GM12891 (cell line): ENCODE results near the genes CD24, BEND3 and OSTM1.

DNA sequence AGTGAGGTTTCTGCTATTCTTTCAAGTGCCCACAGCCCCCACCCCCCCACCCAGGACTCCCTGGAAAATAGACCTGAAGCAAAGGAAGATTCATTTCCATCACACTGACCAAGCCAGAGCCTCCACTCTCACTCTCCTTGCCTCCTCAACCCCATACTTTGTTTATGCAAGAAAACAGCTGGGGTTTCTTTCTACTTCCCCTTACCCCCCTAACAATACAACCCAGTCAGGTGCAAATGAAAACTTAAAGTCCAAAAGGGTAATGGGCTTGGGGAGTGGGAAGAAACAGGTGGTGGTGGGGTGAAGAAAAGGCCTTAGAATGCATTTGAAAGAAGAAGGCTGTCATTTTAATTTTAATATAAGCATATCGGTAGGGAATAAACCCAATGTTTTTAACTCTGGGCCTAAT is 14.4 kb downstream of the RTN4IP1 start:
- RRBS: no CpG with 5 or more reads among the region's 1 CpG

- RRBS: no CpG with 5 or more reads among the region's 12 CpGs
These were observed 153.3 kb downstream of the QRSL1 start for GRCh38 chr6:106782569-106783221.

- RRBS: no CpG with 5 or more reads among the region's 5 CpGs
These were observed 115.9 kb downstream of the CD24 start for GRCh38 chr6:106858479-106859272.

DNA sequence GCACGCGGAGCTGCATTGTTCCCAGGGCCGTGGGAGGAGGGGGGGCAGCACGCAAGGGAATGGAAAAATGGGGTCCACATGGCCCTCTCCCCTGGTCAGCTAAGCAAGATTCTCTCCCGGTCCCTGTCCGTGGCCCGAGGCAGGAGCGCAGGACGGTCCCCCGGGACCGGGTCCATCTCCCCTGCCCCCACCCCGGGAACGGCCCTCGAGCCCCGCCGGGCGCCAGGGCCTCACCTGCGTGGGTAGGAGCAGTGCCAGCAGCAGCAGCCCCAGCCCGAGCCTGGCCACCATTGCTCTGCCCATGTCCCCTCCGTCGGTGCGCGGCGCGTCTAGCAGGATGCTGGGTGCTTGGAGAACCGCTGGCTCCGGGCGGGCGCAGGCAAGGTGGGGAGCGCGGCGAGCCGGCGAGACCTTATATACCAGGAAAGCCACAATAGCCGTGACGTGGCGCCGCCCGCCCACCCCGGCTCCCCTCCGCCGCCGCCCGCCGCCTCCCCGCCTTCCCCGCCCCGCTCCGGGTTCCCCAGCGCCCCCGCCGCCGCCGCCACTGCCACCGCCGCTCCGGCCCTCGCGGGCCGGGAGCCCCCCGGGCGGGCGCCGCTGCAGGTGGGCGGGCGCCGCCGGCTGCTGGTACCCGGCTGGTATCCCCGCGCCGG is at the start of gene CD24:
TSS of gene CD24 (minus strand) at position 386 of the 656 bp plus-strand sequence.
- RRBS: no CpG with 5 or more reads among the region's 72 CpGs

- RRBS: no CpG with 5 or more reads among the region's 4 CpGs
These were observed 1.8 kb upstream of the CD24 start for GRCh38 chr6:106976394-106976755.

GRCh38 chr6:107115197-107116135 is at the start of gene BEND3:
Gene BEND3 (minus strand): TSS chr6:107115515.
- RRBS: 1% methylated on average over 46 of the region's 111 CpGs

DNA sequence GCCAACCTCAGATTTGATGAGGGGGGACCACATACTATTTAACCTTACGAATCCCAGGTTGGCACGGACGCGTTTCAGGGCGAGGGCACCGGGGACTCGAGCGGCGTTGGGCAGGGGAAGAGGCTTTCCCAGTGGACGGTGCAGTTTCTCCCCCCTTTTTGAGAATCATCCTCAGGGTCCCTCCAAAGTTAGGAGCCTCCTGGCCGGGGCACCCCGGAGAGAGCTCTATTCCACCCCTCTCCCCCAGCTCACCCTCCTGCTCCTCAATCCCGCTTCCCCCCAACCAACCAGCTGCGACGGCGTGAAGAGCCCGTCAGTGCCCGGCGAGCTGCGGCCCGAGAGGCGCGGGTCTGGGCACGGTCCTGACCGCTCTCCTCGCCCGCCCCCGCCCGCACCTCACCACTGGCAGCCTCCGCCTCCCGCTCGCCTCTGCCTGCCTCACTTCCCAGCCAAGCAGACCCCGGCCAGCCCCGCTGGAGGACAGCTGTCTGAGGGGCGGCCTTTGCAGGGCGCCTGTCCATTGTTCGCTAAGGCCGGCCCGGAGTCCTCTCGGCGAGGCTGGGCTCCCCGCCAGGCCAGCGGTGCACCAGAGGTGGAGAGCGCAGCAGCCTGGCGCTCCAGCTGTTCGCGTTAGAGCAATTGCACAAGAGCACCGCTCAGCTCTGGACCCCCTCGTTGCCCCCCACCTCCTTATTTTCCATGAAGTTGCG is 1.1 kb downstream of the SOBP start:
- RRBS: 6% methylated on average over 3 of the region's 50 CpGs

GRCh38 chr6:107653135-107653754 is 163.3 kb downstream of the SOBP start:
- RRBS: no CpG with 5 or more reads among the region's 10 CpGs

- RRBS: no CpG with 5 or more reads among the region's 3 CpGs
These were observed 82.9 kb downstream of the SCML4 start for GRCh38 chr6:107741179-107741692.

- RRBS: no CpG with 5 or more reads among the region's 6 CpGs
These were observed 7.2 kb downstream of the SCML4 start for GRCh38 chr6:107816751-107817529.

GRCh38 chr6:107819901-107820946 is 3.9 kb downstream of the SCML4 start:
- RRBS: no CpG with 5 or more reads among the region's 19 CpGs

DNA sequence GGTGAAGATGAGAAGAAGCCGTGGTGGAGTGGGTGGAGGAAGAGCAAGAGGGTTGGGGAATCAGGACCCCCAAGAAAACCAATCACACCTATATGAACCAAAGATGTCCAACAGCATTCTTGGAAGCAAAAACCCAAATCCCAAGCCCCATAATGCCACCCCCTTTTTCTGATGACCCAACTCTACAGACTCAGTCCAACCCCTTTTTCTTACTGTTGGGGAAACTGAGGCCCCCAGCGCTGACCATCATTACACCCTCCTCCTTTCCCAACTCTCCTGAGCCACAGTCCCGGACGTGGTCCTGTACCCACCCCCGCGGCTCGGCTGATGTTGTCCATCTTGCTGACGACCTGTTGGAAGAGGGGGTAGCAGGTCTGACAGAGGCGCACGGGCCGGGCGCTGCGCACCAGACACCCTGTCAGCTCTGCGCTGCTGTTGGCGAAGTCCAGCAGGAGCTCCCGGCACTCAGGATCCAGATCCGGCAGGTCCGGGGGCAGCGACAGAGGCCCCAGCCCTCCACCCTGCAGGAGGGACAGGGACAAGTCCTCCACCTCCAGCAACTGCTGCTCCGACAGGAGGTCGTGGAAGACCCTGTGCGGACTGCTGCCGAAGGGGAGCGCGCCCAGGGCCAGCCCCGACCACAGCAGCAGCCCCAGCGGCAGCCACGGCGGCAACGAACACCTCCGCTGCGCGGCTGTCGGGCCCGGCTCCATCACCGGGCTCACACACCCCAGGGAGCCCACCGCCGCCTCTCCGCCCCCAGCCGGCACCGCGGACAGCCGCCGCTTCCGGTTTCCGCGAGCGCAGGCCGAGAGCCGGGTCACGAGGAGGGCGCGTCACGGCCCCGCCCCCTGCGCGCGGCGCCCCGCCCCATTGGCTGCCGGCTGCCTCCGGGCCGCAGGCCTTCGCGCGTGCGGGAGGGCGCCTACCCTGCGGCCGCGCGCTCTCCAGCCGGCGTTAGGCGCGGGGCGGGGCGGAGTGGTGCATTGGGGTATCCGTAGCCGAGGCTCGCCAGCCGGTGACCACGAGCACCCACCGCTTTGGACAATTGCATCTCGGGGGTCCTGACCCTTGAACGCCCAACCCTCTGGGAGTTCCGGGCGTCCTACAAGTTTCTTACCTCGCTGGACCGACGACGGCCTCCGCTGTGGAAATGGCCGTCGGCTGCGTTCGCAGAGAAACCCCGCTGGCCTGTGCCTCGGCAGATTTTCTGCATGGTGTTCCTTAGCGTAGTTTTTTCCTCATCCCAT is at the start of gene OSTM1:
TSS of gene OSTM1 (minus strand) at position 803 of the 1,250 bp plus-strand sequence.
- RRBS: 3% methylated on average over 55 of the region's 100 CpGs

DNA sequence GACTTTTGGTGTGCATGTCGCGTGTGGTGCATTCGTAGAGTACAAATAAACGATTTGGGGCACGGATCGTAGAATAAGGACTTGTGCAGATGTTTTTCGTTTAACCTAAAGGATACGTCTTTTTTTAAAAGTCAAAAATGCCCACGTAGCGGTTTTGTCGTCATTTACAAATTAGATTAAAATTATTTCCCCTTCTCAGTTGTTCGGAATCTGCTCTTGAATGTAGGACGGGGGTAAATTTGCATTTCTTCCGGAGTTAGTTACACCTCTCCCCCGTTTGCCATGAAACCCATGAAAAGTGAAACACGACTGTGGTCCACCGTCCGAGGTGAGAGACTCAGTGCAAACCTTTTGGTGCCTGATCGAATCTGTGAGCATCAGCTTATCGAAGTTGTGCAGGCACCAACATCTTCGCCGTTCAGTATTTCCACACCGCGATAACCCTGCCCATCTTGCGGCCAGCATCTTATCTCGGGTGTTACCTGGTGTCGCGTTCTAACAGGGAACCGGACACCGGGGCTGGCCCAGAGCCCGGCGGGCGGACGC is 1.9 kb upstream of the FOXO3 start:
- RRBS: under 1% methylated on average over 4 of the region's 34 CpGs

DNA sequence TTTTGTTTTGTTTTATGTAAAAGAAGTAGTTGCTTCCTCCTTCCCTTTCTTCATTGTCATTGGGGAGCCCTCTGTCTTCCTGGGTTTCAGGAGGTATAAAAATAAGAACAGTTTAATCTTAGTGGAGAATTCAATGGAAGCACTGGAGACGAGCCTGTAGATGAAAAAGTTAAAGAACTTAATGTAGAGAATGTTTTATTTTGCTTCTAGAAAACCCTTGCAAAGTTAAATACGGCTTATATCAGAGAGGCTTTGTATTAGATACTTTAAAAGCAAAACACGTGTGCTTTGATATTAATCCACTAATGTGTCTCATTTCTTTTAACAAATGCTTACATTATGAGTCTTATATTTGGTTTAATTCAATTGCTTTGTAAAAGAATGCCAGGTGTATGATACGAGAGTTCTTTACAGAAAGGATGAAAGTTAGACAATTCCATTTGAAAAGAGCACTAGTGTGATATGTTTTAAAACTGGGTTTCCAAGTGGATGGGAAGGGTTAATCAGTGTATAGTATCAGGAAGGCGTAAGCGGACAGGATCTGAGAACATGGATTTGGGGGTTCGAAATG is 2.4 kb downstream of the FOXO3 start:
- RRBS: no CpG with 5 or more reads among the region's 7 CpGs

- RRBS: no CpG with 5 or more reads among the region's 6 CpGs
These were observed 23.0 kb downstream of the FOXO3 start for GRCh38 chr6:108583589-108584234.

DNA sequence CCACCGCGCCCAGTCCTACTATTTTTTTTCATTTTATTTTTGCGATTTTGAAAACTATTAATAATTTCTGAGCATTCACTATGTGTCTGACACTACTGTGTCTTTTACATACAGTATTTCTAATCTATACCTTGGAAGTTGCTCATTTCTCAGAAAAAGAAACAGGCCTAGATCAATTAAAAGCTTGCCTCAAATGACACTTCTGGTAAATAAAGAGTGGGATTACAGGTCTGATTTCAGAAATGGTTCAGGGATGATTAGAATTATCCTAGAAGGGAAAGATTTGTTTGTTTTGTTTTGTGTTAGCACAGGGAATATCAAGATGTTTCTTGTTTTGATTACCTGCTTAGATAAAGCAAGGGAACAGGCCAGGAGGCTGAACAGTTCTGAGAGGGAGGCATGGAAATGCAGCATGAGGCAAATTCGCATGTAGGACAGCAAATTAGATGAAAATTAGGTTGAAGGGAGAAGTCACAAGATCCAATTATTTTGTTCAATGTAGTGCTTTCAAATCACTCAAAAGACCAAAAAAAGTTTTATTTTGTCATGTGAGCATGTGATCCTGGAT is 44.8 kb downstream of the FOXO3 start:
- RRBS: no CpG with 5 or more reads among the region's 4 CpGs

DNA sequence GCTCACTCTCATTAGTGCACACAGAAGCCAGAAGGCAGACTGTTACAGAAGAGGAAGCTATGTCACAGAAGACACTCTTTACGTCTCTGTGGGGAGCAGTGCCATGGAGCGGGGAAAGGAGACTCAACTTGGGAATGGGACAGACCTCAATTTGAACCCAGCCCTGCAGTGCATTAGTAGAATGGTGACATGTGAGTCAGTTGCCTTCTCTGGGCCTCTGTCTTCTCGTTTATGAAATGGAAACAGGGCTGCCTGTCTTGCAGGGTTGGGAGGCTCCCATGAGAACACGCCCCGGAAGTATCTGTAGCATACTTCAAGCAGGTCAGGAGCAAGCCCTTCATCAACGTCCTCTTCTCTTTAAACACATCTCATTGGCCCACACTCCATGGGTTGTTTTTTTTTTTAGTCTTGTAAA is 129.1 kb downstream of the FOXO3 start:
- RRBS: no CpG with 5 or more reads among the region's 6 CpGs

DNA sequence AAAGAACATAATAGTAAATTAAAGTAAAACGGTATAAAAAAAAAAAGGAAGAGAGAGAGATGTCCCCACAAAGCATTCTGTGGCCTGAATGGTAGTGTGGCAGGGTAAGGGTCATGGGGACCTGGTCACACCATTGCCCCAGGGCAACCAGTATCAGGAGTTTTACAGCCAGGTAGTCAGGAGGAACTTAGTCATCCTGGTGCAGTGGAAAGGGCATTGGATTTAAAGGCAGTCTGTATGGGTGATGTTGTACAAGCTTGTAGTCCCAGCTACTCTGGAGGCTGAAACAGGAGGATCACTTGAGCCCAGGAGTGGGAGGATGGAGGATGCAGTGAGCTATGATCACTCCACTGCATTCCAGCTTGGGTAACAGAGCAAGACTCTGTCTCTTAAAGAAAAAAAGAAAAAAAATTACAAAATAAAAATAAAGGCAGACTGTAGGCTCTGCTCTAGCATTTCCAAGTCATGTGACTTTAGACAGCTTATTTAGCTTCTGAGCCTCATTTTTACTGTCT is 112.8 kb upstream of the ARMC2 start:
- RRBS: no CpG with 5 or more reads among the region's 1 CpG

GRCh38 chr6:108872132-108872818 is 24.1 kb downstream of the ARMC2 start:
- RRBS: no CpG with 5 or more reads among the region's 10 CpGs